ENCODE data around the gene LRIF1.

GRCh38 chr1:109767011-109767289, 3.2 kb upstream of the EPS8L3 start:
- PRO-cap: no peak

DNA sequence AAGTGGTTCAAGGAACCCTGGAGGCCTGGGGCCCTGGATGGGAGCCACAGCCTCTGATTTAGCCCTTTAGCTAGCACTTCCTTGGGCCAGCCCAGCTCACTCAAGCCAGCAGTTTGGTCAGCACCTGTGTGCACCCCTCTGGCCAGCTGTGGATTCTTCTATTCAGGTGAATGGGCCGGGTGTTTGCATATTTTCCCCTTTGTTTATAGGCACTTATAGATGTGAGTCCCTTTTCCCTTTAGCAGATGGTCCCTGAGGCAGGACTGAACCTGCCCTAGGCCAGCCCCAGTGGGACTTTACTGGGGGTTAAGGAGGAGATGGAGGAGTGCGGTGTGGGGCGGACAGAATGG, 18.9 kb upstream of the EPS8L3 start:
- PRO-cap: no peak

GRCh38 chr1:109793722-109794270, 30.1 kb upstream of the EPS8L3 start:
- PRO-cap: no peak

DNA sequence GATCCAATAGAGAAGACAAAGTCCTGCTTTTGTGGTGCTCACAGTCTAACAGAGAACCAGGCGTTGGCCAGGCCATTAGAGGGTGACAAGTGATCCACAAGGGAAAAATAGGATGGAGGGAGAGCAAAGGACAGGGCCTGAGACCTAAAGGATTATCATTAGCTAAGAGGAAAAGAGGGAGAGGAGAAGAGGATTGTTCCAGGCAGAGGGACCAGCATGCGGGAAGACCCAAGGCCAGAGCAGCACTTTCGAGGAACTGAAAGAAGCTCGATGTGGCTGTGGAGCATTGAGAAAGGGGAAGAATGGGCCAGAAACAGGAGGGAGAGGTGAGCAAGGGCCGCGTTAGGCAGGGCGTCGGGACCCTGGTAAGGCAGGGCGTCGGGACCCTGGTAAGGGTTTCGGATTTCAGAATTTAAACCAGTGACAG, 22.8 kb upstream of the CSF1 start:
- PRO-cap: no peak

DNA sequence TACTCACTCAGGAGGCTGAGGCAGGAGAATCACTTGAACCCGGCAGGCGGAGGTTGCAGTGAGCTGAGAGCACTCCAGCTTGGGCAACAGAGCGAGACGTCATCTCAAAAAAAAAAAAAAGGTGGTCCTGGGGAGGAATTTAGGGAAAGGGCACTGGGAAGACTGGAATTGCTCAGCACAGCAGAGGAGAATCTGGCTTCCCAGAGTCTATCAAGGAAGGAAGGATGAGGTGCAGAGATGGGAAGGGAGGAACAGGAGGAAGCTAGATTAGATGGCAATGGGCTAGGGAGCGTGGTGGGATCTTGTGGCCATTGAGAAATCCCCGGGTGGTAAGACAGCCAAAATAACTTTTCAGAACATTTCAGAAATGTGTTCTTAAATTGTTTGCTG, 1.3 kb upstream of the AHCYL1 start:
- PRO-cap: no peak

GRCh38 chr1:110027890-110028169, 6.6 kb upstream of the STRIP1 start:
- PRO-cap: no peak

DNA sequence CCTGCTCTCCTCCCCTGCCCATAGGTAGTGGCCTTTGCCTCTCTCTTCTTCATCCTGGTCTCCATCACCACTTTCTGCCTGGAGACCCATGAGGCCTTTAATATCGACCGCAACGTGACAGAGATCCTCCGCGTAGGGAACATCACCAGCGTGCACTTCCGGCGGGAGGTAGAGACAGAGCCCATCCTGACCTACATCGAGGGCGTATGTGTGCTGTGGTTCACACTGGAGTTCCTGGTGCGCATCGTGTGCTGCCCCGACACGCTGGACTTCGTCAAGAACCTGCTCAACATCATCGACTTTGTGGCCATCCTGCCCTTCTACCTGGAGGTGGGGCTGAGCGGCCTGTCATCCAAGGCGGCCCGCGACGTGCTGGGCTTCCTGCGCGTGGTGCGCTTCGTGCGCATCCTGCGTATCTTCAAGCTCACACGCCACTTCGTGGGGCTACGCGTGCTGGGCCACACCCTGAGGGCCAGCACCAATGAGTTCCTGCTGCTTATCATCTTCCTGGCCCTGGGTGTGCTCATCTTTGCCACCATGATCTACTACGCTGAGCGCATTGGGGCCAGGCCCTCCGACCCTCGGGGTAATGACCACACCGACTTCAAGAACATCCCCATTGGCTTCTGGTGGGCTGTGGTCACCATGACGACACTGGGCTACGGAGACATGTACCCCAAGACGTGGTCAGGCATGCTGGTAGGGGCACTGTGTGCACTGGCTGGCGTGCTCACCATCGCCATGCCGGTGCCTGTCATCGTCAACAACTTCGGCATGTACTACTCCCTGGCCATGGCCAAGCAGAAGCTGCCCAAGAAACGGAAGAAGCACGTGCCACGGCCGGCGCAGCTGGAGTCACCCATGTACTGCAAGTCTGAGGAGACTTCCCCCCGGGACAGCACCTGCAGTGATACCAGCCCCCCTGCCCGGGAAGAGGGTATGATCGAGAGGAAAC, 13.1 kb downstream of the KCNC4 start:
- PRO-cap: no peak

GRCh38 chr1:110337410-110338137, 1.6 kb upstream of the RBM15 start:
- PRO-cap: bidirectional peak, plus-strand start at chr1:110337872, minus-strand start at chr1:110337809

- PRO-cap: no peak
These were observed 6.3 kb downstream of the LAMTOR5 start for GRCh38 chr1:110401235-110401621.

DNA sequence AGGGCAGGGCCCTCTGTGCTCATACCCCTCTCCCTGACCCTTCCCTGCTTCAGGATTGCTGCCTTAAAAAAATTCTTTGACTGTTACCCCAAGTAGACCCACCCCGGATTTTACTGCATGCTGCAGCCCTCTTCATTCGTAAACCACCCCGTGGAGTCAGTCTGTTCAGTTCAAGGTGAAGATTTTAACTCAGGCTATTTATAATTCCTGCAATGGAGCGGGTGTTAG, 15.9 kb downstream of the PROK1 start:
- PRO-cap: no peak

- PRO-cap: no peak
These were observed 36.3 kb upstream of the KCNA10 start for GRCh38 chr1:110555224-110555717.

GRCh38 chr1:110848824-110849306, 24.1 kb upstream of the CD53 start:
- PRO-cap: no peak

DNA sequence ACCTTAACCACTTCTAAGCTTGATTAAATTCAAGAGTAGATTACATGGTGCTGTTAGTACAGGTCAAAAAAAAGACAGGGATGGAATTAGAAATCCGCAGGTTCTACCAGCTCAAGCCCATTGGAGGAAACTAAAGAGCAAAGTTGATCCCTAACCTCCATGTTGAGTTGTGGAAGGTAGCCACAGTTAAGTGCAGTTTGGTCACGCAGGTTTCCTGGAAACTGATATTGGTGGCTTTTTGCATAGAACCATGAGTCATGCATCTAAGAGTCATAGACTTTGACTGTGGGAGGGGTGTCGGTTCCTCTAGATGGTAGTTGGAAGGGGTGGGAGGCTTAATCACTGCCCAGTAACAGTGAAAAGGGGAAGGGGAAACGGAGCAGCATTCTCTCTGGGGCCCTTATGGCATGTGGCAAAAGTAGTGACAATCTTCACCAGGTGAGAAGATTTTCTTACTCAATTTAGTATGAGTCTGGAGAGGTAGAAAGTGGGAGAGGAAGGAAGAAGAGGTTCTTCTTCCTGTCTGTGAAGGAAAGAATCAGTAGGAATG, 7.0 kb downstream of the CD53 start:
- PRO-cap: no peak

DNA sequence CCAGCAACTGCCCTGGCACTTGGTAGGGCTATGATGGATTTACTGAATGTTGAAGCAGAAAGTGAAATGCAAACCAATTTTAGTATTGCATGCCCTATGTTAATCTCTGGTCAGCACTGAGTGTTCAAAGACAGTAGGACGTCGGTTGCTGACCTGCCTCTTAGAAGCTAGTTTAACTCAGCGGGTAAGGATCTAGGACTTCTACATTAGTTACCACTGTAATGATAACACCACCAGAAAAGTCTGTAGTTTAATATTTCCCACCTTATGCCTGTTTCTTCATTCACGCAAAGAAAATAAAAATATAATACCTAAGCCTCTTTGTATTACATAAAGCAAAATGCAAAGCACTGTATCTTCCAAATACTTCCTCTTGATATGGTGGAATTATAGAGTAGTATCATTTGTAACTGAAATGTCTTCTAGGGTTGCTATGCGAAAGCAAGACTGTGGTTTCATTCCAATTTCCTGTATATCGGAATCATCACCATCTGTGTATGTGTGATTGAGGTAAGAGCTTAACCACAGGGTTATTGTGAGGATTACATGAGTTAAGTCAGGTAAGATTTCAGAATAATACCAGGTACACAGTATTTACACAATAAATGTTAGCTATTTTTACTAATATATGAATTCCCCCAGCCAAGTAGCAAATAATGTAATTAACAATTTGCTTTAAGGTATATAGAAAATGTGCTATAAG, 24.6 kb downstream of the CD53 start:
- PRO-cap: no peak

- PRO-cap: no peak
These were observed 30.0 kb downstream of the CD53 start for GRCh38 chr1:110902678-110903581.

- PRO-cap: no peak
These were observed 31.9 kb downstream of the CD53 start for GRCh38 chr1:110904669-110905494.

GRCh38 chr1:110916767-110917355, 43.9 kb downstream of the CD53 start:
- PRO-cap: no peak

- PRO-cap: unidirectional peak, minus-strand start at chr1:110963808; bidirectional peak, plus-strand start at chr1:110964309, minus-strand start at chr1:110963923
These were observed at the start of gene LRIF1 for GRCh38 chr1:110963174-110964128. Gene LRIF1, minus strand, starts transcription at chr1:110963922.

- PRO-cap: bidirectional peak, plus-strand start at chr1:110964309, minus-strand start at chr1:110963923
These were observed 441 bp upstream of the LRIF1 start for GRCh38 chr1:110964129-110964597.

GRCh38 chr1:111194005-111194468, 6.4 kb downstream of the DENND2D start:
- PRO-cap: no peak

Measured in LUHMES (cell line).